Right cardiac atrium (tissue), 1 donor: ENCODE measurements around the genes PLAAT2 and DNAJC4.

DNA sequence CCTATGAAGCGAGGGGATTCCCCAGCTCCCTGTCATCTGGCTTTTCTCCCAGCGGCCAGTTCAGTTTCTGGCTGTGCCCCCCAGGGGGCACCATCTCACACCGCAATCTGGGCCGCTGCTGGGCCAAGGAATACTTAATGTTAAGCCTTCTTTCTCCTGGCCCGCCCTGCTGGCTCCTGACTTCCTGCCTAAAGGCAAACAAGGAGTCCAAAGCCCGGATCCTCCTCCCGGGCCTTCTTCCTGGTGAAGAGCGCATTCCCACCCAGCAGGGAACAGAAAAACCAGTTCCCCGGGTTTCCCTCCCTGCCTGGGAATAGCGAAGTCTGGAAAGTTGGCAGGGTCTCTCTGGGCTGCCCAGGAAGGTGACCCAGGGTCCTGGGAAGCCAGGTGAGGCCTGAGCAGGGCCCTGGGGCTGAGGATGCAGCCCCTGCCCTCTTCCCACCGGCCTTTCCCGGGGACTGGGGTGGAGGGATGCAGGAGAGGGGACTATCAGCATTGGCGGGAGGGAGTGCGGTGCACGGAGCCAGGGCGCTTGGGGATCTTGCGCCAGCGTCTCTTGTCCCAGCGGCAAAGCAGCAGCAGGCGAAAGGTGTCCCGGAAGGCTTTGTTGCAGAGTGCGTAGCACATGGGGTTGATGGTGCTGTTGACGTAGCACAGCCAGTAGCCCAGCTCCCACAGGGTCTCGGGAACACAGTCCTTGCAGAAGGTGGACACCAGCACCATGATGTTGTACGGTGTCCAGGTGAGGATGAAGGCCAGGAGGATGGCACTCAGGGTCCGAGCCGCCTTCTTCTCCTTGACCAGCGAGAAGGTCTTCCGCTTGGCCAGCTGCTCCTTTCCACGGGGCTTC lies 11.7 kb downstream of the CHRM1 start:
- PRO-cap = no peak

GRCh38 chr11:63244424-63245231 lies 1.2 kb upstream of the SLC22A25 start:
- PRO-cap = no peak

DNA sequence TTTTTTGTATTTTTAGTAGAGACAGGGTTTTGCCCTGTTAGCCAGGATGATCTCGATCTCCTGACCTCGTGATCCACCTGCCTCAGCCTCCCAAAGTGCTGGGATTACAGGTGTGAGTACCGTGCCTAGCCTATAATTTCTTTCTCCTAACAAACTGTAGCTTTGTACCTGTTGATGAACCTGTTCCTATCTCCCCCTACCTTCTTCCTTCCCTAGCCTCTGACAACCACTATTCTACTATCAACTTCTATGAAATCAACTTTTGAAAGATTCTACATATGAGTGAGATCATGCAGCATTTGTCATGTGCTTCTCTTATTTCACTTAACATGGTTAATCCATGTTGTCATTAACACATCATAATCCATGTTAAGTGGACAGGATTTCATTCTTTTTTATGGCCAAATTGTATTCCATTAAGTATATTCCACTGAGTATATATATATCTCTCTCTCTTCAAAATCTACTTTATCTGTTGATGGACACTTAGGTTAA lies 16.4 kb downstream of the SLC22A10 start:
- PRO-cap = no peak

DNA sequence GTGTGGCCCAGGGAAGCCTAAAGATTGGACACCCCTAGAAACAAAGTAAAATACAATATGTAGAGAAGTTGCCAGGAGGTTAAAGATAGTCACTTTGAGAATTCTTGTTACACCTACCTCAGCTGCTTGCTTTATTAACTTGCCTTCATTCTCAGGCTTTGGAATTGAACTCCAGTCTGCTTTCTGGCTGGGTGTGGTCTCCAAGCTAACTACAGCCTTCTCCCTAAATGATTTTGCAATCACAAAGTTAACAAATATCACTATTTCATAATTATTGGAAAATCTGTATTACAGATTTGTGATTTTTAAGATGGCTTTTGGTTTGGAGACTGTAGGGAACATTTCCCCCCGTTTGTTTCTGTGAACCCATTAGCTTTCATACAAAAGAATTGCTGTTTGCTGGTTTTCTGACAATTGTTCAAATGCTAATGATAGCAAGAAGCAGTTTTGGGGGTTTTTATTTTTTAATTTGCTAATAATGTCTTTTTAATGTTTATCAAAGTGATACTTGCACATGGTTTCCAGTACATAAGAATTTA lies 2.1 kb downstream of the PLAAT5 start:
- PRO-cap = no peak

- PRO-cap = no peak
These were observed at the start of gene PLAAT2 for GRCh38 chr11:63563207-63564335. Gene PLAAT2, minus strand, starts transcription at chr11:63563379.

GRCh38 chr11:63583218-63583829 lies 20.1 kb upstream of the PLAAT2 start:
- PRO-cap = no peak

DNA sequence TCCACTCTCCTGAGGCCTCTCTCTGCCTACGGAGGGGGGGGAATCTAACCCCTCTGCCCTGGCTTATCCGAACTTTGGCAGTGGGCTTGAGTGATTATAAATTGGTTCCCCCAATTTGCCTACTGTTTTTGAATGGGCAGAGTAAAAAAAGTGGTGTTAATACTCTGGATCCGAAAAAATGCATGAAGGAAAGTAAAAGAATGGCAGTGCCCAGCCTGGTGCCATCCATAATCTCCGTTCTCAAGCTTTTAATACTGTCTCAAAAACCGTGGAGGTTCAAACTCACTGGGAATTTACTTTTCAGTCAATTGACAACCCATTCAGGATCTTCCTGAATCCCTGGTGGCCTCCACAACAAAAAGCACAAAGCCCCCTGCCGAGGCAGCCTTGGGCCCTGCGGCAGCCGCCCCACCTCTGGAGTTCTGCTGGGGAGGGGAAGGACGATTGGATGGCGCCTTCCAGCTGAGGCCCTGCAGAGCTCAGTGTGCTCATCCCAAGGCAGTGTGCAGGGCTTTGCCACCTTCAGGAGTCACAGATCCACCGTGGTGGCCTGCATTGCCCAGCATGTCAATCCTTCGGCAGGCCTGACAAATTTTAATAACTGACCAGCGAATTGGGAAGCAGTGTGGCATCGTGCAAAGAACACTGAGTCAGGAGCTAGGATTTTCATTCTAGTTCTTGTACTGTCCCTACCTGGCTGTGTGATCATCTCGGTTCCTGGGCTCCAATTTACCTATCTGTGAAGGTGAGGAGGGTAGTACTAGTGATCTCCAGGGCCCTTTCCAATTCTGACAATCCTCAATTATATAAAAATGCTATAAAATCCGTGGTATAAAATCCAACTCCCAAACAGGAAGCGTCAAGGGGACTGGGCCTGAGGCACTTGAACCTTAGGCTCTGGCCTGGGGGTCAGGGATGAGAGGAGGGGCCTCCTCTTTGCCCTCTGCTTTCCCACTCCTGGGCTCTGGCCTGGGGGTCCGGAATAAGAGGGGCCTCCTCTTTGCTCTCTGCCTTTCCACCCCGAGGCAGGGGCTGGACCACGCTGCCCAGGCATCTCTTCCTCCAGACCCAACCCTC lies 7.3 kb downstream of the ZFTA start:
- PRO-cap = no peak

- PRO-cap = no peak
These were observed 3.2 kb downstream of the ZFTA start for GRCh38 chr11:63765212-63765900.

- PRO-cap = no peak
These were observed 7.3 kb upstream of the SPINDOC start for GRCh38 chr11:63805924-63806469.

DNA sequence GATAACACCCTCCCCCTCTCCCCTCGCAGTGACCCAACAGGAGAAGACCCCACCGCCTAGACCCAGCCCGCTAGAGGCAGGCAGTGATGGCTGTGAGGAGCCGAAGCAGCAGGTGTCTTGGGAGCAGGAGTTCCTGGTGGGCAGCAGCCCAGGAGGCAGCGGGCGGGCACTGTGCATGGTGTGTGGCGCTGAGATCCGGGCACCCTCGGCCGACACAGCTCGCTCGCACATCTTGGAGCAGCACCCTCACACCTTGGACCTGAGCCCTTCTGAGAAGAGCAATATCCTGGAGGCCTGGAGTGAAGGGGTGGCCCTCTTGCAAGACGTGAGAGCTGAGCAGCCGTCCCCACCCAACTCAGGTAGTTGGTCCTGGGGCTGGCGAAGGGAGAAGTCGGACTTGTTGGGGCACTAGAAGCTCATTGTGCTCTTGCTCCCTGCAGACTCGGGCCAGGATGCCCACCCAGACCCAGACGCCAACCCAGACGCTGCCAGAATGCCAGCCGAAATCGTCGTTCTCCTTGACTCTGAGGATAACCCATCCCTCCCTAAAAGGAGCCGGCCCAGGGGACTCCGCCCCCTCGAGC lies 4.6 kb downstream of the SPINDOC start:
- PRO-cap = no peak

GRCh38 chr11:63842514-63843681 lies 4.0 kb downstream of the MARK2 start:
- PRO-cap = no peak

- PRO-cap = no peak
These were observed 25.0 kb downstream of the RCOR2 start for GRCh38 chr11:63891598-63892819.

- PRO-cap = no peak
These were observed 467 bp downstream of the NAA40 start for GRCh38 chr11:63939348-63939589.

- PRO-cap = no peak
These were observed 4.8 kb downstream of the OTUB1 start for GRCh38 chr11:63991083-63991301.

GRCh38 chr11:64056163-64056722 lies 20.5 kb downstream of the FLRT1 start:
- PRO-cap = no peak

DNA sequence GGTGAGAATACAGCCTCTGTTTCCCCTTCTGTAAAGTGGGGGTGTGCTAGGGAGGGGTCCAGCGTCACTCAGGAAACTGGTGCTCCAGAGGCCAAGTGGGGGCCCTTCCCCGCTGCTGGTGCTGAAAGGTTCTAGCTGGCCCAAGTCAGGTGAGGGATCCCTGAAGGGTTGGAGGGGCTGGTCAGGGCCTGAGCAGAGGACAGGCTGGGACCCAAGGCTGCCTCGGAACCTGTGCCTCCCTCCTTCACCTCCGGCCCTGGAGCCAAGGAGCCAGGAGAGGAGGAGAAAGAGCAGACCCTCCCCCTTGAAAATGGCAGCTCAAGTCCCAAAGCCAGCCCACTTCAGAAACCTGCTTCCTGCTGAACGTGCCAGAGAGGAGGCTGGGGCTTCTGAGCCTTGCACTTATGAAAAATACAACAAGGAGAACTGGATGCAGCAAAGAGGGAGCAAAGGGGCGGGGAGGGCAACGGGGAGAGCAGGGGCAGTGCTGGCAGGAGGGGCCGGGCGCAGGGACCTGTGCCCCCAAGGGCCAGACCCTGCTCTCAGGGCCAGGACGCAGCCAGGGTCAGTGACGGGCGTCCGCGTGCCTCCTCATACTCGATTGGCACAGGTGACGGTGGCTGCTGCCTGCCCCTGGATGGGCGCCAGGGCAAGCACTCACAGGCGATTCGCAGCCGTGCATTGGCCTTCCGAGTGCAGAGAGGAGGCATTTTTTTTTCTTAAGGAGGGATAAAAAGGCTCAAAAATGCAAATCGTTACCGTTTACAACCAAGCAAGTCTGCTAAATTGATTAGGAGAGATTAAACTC lies 43.1 kb downstream of the MACROD1 start:
- PRO-cap = no peak

GRCh38 chr11:64164558-64165313 lies 1.2 kb downstream of the MACROD1 start:
- PRO-cap = no peak

GRCh38 chr11:64196886-64198207 lies 9.2 kb upstream of the FERMT3 start:
- PRO-cap = no peak

GRCh38 chr11:64230052-64231073 lies at the start of gene DNAJC4:
Gene DNAJC4, plus strand, starts transcription at chr11:64230548.
- PRO-cap = bidirectional peak, plus-strand start at chr11:64230567, minus-strand start at chr11:64230337; bidirectional peak, plus-strand start at chr11:64230907, minus-strand start at chr11:64230865

GRCh38 chr11:64250700-64251247 lies 556 bp upstream of the PLCB3 start:
- PRO-cap = no peak